WTC11 (cell line): ENCODE measurements around the genes SIRT5 and RNF182.

DNA sequence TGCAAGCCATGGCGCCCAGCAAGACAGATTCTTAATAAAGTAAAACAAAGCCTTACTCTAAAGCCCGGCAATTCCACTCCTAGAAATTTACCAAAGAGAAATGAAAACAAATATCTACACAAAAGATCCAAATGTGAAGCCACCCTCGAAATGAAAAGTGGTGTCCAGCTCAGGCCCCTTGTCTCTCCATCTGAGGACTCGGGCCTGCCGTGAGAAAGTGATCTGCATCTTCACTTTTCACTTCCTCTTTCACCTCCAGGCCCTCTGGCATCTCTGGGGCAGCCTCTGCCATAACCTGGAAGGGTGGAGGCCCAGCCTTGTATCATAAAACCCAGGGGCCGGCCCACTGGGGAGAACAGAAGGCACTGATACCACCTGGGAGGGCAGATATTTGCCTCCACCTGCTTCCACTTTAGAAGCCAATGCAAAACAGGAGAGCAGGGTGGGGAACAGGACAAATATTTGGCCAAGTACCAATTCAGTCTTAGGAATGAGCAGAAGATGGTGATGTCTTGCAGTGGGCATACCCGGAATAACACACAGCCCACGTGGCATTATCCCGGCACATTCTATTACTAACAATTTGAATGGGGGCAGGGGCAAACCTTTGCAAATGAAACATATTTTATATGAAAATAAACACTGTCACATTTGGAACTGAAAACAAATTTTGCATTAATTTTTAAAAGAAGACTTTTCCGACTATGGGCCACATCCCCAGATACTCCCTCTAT lies 69.0 kb upstream of the TBC1D7 start:
- PRO-cap, result no peak

GRCh38 chr6:13398532-13398908 lies 70.2 kb upstream of the TBC1D7 start:
- PRO-cap, result no peak

DNA sequence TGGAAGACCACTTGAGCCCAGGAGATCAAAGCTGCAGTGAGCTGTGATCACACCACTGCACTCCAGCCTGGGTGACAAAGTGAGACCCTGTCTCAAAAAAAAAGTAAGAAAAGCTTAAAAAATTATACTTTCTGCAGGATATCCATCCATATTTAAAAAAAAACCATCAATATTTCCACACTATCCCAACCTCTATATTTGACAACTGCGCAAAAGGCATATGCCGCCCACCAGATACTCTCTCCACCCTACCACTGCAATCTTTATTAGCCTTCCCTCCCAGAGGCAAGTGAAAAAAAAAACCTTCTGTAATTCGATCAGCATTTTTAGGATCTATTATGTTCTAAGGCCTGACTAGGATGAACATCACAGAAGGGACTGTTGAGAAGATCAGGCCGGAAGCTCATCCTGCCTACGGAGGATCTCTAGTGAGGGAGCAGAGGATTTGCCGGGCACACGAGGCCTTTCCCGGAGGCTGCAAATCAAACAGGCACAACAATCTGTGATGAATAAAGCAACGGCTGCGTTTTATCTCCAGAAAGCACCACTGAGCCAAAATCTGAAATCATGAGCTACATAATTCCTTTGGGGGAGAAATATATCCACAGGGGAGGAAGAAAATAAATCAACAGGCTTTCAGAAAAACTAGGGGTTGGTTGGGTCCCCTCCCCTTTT lies 65.9 kb downstream of the GFOD1 start:
- PRO-cap, result no peak

GRCh38 chr6:13429131-13429603 lies 58.2 kb downstream of the GFOD1 start:
- PRO-cap, result no peak

DNA sequence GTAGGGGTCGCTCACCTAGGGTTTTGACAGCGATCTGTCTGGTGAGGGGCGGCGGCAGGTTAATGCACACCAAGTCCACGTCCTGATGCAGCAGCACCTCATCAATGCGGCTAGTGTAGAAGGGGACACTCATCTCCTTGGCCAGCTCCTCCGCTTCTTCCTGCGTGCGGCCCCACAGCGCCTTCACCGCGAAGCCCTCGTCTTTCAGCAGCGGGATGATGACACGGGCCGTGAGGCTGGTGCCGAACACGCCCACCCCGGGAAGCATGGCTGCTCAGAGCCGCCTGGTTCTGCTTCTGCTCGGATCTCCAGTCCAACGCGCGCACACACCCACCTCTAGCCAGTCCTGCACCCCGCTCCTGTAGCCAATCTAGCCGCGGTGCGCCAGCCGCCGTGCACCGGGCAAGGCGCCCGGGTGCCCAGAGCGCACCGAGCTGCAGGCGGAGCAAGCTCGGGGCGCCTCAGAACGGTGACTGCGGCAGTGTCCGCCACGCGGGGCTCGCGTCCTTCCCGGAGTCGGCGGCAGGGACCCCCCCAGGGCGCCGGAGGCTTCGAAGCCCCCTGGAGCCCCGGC lies 690 bp downstream of the GFOD1 start:
- PRO-cap, result bidirectional peak, plus-strand start at position 277 of the sequence, minus-strand start at position 157 of the sequence

DNA sequence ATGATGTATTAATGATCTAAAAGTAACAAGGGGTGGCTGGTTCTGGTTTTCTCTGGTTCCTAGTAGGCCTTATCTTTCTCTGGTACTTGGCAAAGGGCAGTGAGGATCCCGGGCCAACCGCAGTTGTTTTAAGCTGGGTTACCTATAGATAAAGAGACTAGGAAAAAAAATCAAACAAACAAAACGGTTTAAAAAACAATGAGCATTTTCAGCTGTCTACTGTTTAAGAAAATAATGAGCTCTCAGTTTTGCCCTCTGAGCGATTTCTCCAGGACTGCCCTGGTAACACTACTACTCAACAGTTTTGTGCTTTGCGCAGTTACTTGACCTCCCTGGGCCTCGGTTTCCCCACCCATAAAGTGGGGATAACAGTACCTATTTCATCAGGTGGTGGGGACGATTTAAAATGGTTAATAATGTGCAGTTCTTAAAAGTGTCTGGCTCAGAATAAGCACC lies 1.3 kb upstream of the SIRT5 start:
- PRO-cap, result no peak

- PRO-cap, result no peak
Measured at GRCh38 chr6:13573704-13574022, 738 bp upstream of the SIRT5 start.

DNA sequence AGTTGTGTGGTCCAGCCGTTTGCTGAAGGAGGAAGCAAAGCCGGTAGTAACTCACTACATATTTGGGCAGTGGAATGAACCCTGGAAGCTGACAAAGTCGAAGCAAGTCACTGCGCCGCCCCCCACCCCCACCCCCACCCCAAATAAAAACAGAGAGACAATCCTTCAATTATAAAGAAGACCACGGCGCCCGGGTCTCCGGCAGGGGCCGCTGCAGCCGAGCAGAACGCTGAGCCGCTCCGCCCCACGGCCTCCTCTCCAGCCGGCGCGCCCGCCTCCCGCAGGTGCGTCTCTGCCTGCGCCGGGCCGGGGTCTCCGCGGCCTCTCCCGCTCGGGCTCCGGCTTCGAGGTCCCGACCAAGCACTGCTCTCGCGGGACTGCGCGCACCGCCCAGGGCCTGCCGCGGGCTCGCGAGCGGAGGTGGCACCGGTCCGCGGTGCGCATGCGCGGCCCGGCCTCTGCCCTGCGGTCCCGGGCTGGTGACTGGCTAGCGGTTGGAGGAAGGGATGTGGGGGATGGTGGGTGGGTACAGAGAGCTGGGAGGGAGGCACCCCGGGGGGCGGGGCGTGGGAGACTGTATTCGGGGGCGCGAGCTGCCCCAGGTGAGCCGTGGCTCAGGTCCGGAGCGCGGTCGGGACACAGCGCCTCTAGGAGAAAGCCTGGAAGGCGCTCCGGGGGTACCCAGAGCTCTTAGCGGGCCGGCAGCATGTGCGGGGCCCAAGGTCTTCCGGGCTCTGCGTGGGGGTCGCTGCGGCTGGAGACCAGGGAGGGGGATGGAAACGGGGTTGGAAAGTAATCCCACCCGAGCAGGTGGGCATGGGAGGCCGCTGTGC lies at the start of gene SIRT5:
TSS of gene SIRT5 (plus strand) at position 579 of the 833 bp plus-strand sequence.
- PRO-cap, result bidirectional peak, plus-strand start at position 283 of the sequence, minus-strand start at position 294 of the sequence; bidirectional peak, plus-strand start at position 579 of the sequence, minus-strand start at position 710 of the sequence

DNA sequence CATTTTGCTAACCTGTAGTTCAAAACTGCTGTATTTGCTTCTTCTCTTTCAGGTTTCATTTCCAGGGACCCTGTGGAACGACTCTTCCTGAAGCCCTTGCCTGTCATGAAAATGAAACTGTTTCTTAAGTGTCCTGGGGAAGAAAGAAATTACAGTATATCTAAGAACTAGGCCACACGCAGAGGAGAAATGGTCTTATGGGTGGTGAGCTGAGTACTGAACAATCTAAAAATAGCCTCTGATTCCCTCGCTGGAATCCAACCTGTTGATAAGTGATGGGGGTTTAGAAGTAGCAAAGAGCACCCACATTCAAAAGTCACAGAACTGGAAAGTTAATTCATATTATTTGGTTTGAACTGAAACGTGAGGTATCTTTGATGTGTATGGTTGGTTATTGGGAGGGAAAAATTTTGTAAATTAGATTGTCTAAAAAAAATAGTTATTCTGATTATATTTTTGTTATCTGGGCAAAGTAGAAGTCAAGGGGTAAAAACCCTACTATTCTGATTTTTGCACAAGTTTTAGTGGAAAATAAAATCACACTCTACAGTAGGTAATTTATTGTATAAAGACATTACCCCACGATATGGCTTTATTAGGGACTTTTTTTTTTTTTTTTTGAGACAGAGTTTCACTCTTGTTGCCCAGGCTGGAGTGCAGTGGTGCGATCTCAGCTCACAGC lies 3.3 kb upstream of the NOL7 start:
- PRO-cap, result no peak

DNA sequence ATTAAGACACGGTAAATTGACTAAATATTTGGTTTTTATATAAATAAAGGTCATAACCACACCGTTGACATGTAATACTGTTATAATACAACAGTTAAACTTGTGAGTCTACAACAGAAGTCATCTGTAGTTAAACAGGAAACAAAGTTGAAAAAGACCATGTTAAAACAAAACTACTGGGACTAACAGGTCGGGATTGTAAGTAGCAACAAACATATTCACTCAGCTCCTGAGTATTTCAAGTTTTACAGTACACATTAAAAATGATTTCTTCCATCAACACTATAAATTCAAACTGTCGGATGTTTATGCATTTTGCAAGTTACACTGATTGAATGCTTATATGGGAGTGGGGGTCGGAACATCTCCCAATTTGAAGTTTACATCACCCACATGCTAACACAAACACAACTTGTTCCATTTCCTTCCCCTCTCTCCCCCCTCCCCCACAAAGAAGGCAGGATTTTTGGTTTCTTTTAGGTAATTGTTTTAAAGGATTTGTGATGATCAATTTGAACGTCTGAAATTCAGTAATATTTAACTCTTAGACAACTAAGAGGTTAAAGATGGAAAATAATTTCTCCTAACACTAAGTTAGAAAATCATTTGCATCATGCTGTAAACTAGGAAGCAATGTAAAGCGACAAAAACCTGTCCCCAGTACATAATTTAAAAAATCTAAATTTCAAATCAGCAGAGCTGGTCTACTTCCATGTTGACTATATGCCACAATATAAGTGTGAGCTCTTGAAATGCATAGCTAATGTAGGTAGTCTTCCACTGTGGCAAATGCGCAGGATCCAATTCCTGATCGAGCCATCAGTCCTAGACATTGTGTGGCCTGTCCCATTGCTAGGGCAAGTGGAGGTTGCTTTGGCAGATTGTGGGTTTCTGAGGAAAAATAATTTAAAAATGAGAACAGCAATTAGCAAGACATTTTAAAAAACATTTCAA lies 6.7 kb downstream of the NOL7 start:
- PRO-cap, result no peak

- PRO-cap, result no peak
Measured at GRCh38 chr6:13702752-13704012, 8.5 kb downstream of the RANBP9 start.

DNA sequence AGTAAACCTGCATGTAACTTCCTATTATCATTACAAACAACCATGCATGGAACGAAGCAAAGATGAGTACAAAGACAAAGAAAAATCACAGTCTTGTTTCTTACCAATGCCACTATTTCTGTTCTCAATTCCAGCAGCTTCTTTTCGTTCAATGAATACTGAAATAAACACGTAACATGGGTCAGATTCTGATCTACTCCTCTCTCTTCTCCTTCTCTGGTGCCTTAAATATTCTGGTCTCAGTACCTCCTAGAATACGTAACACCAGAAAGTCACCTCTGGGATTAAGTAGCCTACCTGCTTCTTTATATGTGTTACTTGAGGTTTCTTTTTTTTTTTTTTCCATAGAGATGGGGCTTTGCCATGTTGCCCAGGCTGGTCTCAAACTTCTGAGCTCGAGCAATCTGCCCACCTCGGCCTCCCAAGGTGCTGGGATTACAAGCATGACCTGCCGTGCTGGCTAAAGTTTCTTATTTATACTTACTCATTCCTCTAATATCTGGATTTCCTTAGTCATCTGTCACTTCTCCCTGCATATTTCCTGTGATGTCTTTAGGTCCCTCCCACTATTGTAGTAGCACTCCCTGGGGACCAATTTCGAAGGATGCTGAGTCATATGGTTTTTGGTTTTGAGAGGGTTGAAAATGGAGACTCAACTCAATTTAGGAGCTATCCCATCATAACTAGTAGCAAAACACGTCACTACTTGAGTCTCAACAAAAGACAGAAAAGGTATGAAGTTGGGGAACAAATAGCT lies 20.4 kb downstream of the MCUR1 start:
- PRO-cap, result no peak

- PRO-cap, result no peak
Measured at GRCh38 chr6:13802115-13802597, 12.2 kb downstream of the MCUR1 start.

DNA sequence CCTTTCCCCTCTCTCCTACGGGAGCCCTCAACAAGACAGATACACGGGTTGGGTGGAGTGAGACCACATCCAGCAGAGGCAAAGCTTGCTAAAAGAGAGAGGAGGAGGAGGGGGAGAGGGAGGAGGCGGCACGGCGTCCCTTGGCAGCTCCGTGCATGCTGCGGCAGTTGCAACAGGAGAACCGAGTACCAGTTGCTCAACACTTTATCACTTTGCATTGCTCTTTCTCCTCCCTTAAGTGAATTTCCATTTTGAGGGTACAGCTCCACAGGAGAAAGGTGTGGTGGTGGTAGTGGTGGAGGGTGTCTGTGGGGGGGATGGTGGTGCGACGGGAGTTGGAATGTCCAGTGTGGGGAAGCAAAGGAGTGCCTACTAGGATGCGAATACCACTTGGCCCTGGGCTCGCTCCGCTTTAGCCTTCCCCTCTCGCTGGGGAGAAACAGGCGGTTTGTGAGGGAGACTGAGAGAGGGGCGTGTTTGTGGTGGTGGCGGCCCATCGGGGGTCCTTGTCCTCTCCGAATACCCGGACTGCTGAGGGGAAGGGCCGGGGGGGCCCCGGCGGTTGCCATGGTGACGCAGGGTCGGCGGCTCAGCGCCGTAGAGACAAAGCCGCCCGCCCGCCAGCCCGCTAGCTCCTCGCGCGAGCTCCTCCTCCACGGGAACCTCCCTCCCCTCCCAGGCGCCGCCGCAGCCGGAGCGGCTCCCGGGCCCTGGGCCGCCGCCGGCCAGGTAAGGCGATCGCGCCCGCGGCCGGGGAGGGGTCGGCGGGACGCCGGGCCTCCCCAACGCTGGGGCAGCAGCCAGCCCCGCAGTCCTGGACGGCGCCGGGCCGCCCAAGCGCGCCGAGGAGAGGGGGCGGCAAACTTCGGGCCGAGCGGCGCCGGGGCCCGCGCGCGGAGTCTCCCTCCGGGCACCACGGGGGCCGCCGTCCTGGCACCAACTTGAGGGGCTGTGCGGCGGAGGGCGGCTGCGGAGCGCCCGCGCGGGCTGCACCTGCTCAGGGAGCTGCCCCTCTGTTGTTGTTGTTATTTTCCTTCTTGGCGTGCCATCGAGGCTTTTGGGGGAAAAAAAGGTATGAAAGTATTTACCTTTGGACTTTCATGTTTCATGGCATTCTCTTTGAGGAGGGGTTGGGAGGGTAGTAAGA lies at the start of gene RNF182:
TSS of gene RNF182 (plus strand) at position 658 of the 1,147 bp plus-strand sequence.
- PRO-cap, result bidirectional peak, plus-strand start at position 705 of the sequence, minus-strand start at position 638 of the sequence

DNA sequence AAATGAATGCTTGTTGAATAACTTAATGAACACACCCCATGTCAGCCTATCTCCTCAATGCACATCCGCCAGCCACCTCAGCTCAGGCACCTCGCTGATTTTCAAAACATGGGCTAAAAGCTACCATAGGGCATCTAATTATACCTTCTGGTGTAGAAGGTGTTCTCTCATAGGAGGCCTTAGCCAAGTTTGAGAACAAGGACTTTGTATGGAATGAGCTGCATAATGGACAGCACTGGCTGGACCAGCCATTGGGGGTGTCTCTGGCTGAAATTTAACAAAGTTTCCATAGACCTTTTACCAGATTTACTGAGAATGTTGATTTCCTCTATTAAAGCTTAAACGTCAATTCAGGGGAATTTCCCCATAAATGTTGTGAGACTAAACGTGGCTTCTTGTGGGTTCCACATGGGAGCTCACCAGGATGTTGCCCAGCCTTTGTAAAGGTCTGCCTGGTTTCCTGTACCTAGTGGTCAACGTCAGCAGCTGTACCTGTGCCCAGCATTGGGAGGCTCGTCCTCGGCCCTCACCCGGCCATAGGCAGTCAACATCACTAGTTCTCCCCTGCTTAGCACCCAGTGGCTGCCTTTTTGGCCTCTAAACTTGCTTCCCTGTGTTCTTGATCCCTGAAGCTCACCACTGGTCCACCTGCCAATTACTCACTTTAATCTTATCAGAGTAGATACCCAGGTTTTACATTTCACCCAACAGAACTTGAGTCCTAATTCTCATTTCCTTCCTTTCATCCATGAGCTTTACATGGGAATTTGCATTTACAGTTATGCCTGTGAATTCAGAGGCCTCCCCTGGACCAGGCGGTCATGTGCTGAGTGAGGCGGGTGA lies 22.2 kb upstream of the CD83 start:
- PRO-cap, result no peak

GRCh38 chr6:14139474-14140261 lies 22.1 kb downstream of the CD83 start:
- PRO-cap, result no peak

GRCh38 chr6:14276830-14277455 lies 159.4 kb downstream of the CD83 start:
- PRO-cap, result no peak

GRCh38 chr6:14360543-14361067 lies 243.0 kb downstream of the CD83 start:
- PRO-cap, result no peak

DNA sequence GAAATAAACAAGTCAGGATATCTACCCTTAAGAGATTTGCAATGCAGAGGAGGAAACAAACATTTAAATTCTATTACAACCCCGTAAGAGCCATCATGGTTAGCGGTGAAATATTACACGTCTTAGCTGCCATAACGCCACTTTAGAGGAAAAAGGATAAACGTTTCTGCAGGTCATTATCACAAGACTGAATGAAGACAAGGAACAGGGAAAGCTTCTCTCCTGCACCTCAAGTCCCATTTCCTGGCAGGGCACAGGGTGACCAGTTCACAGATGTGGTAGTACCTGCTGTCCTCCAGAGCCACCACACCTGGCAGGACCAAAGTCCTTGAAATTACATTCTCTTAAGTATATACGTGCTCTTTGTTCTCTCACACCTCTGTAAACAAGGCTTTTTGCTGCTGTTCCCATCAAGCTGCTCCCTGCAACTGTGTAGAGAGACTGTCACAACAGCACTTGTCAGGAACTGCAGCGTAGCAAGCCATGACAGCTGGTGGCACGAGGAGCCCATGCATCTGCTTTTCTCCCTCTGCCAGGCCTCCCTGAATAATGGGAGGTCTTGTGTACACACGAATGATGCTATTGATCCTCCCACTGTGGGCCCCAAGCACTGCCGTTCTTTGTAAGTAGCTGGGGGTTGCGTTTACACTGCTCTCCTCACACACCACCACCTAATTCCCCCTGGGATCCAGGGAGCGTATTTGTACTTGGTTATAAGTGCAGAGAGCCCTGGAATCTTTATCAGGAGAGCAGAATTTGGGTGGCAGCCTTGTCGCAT lies 431.7 kb downstream of the CD83 start:
- PRO-cap, result no peak

GRCh38 chr6:14841634-14841975 lies 404.3 kb upstream of the JARID2 start:
- PRO-cap, result no peak